H4 (cell line): ENCODE results near the gene EPS8.

DNA sequence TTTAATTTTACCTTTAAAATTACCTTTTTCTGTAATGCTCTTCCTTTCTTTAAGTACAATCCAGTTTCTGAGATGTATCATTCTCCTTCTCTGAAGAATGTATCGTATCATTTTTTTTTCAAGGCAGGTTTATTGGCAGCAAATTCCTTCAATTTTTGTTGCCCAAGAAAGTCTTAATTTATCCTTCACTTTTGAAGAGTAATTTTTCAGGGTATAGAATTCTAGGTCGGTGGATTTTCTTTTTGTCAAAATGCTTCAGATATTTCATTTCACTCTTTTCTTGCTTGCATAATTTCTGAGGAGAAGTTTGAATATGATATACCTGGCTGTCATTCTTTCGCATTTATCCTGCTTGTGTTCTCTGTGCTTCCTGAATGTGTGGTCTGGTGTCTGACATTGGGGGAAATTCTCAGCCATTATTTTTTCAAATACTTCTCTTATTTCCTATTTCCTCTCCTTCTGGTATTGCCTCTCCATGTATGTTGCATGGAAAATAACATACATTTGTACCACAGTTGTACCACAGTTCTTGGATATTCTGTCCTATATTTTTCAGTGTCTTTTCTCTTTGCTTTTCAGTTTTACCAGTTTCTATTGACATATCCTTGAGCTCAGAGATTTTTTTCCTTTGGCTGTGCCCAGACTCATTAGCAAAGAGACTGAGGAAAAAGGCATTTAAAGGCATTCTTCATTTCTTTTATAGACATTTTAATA, 83.2 kb downstream of the RERG start:
- RAMPAGE, long total RNA: no peak

- RAMPAGE, long total RNA: no peak
Observed at GRCh38 chr12:15169199-15169915, 51.9 kb downstream of the RERG start.

DNA sequence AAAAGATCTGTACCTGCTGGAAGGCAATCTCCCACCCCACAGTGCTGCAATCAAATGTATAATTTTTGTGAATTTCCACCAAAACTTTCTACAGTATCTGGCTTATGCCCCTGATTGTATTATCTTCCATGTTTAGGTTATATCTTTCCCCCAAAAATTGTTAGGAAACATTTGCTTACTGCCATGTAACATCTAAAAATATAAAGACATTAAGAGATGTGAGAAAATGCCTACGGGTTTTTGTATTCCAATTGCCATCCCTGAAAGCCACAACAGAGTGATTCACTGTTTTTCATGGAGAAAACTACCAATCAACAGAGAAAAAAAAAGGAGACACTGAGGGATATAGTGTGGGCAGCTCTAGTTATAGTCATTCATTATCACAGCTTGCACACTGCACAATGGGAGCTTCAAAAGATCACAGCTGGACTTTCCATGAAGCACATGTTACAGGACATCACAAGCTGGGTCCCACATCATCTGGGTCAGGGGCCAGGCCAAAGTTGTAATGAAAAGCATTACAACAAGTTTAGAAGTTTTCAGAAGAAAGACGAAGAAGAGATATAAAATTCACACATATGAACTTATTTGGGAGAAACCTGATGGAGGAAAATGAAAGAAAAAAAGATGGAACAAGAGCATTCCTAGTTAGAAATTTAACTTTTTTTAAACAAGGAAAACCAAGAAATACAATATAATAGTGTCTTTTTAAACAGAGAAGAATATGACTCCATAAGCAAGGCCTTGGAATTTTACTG, 41.6 kb downstream of the RERG start:
- RAMPAGE, long total RNA: no peak

DNA sequence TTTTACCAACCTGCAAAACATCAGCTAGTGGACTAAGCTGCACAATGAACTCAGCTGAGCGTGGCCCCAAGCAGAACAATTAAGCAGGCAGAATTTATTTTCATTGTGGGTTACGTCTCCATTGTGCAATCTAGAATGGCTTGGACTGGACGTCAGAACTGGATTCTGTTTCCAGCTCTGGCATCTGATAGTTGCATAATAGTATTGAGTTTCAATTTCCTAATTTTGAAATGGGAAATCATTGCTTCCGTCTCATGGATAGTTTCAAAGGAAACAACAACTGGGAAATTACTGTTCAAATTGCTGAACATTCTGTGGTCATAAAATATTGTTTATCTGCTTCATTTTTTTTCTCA, 35.6 kb upstream of the RERG start:
- RAMPAGE, long total RNA: no peak

DNA sequence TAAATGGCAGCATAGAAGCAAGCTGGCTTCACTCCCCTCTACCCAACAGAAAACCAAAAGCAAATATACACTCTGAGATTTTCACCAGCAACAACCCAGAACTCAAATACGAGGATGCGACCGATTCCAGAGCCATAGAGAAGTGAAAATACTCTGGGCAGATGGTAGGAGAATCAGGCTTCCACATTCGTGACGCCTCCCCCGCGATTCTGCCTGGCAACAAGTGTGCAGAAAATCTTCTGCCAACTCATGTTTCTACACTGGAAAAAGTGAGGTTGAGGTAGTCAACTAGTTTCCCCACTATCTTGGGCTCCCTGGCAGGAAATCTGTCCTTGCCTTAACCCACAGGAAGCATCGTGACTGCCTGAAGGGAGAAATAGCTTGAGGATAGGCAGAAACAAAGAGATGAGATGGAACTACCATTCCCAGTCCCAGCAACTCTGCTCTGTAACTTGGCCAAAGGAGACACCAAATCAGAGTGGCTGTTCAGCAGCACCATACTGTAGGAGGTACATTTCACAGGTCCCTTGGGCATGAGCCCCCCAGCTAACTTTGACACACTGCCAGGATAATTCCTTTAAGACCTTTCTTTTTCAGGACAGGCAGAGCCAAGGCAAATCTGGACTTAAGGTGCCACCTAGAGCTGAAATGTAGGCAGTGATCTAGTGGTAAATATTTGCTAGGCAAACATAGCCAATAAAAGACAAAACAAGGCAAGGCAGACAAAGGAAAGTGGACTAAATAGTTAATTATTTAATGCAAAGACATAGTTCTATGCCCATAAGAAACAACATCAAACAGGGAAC, 205.0 kb downstream of the PTPRO start:
- RAMPAGE, long total RNA: no peak

GRCh38 chr12:15700469-15701002, 88.7 kb downstream of the EPS8 start:
- RAMPAGE, long total RNA: no peak

GRCh38 chr12:15719380-15719596, 69.9 kb downstream of the EPS8 start:
- RAMPAGE, long total RNA: no peak

- RAMPAGE, long total RNA: no peak
Observed at GRCh38 chr12:15788926-15789979, at the start of gene EPS8. EPS8 (minus strand) TSS chr12:15789388.

GRCh38 chr12:15883044-15883875, 1.1 kb downstream of the STRAP start:
- RAMPAGE, long total RNA: no peak

DNA sequence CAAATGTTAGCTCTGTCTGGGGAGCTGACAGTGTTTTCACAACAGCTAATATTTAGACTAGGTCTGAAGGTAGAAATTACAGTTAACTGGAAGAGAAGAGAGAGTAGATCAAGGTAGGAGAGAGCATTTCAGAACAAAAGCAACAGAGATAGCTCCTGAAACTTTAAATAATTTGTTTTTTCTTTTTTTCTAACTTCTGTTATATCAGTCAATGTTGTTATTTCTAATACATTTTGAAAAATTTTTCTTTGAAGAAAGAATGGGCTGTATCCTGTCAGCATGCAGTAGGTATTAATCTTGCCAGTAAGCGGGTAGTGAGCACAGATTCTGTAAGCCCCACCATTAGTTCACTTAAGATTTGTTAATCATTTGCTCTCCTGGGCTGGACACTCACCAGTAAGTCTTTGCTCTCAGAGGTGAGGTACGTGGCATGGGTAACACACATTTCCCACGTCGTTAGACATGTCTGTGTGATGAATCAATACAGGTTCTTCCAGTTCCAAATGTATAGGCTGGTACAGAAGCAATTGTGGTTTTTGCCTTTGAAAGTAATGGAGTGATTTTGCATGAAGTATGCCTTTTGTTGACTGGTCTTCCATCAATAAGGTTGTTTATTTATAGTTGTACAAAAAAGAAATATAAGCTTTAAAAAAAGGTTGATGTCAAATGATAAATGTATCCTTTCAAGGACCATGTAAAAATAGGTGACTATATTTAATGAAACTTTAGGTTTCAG, 45.2 kb downstream of the DERA start:
- RAMPAGE, long total RNA: no peak

DNA sequence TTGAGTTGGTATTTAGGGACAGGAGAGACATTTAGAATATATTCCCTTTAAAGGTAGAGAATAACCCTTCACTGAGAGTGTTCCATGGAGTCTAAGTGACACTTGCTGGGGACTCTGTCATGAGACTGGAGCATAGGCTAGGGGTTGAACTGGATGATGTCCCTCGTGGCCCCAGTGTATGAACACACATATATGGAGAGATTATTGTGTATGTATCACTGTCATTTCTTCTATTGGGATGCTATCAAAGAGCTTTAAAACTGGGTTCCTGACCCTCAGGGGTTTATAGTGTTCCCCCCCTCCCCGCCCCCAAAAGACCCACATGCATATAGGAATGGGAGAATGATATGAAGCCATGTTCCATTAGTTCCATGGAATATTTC, 13.2 kb downstream of the MGST1 start:
- RAMPAGE, long total RNA: no peak

- RAMPAGE, long total RNA: no peak
Observed at GRCh38 chr12:16555526-16556181, 50.3 kb downstream of the LMO3 start.

- RAMPAGE, long total RNA: no peak
Observed at GRCh38 chr12:16586312-16586779, 19.6 kb downstream of the LMO3 start.

GRCh38 chr12:16612666-16613031, 6.7 kb upstream of the LMO3 start:
- RAMPAGE, long total RNA: no peak

DNA sequence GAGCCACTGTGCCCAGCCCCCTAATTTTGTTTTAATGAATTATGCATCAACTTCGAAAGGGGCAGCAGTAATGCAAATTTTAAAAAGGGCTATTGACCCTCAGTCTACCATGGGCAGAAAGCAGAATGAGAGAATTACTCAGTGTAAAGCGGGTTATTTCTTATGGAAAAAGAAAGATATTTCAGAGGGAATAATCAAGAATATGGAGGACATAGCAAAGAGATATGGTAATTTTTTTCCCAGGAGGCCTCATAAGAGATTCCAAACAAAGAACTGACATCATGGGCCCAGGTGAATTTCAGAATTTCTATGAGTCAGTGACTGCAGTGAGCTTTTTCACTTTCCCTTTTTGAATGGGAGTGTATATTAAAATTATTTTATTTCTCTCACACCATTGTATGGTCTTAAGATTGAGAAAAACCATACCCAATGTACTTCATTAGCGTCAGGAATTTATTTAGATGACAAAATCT, 675.2 kb upstream of the LMO3 start:
- RAMPAGE, long total RNA: no peak

DNA sequence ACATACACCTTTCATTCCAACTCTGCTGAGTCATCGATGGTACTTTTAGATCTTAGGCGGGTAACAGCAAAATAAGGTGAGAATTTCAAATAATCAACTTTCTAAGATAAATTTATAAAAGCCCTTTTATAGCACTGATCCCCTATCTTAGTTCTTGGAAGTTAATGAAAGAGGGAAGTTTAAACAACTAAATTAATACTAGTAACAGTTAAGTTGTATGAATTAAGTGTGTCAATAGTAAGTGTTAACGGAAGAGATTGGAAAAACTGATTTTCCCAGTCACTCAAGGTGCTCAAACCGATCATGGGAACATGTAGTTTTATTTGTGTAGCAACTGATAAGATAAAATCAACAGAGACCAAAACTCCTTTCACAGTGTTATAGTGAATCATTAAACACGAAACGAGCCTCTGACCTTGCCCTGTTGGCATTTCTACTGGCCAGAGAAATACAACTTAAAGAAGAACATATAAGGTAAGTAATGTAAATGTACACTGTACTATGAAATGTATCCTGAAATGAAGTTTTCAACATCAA, 18.7 kb upstream of the PIK3C2G start:
- RAMPAGE, long total RNA: no peak

DNA sequence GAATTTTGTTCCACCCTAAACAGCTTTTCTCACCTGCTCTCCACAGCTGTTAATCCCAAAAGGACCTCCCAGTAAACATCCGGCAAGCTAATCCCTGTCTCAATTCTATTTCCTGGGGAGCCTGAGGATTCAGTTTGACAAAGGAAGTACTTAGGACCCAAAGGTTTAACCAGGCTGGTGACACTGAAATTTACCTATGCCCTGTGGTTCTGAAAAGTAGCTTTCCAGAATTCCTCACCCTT, 15.0 kb downstream of the CAPZA3 start:
- RAMPAGE, long total RNA: no peak

- RAMPAGE, long total RNA: no peak
Observed at GRCh38 chr12:19249097-19249526, 119.6 kb downstream of the PLEKHA5 start.

- RAMPAGE, long total RNA: no peak
Observed at GRCh38 chr12:19273924-19274405, 144.4 kb downstream of the PLEKHA5 start.

DNA sequence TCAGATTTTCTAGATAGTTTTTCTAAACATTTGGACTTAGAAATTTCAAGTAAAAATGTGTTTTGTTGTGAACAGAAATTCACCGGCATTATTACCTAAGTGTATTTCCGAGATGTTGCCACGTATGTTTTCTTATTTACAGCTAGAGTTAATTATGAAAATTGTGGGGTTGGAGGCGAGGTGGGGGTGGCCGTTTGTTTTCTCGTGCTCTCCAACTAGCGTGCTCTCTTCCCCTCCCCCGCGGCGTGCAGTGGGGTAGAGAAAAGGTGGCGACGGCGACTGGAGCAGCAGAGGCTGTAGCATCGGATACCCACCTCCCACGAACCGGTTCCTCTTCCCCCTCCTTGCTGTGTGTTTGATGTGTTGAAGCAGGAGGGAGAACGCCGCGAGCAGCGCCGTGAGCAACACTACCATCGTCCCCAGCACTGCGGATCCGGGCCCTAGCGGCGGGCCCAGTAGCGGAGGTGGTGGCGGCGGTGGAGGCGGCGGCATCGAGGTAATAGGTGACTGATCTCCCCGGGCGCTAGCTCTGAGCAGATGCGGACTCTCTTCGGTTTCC, 133.1 kb upstream of the AEBP2 start:
- RAMPAGE, long total RNA: no peak